ENCODE measurements around a stretch of chr10.

DNA sequence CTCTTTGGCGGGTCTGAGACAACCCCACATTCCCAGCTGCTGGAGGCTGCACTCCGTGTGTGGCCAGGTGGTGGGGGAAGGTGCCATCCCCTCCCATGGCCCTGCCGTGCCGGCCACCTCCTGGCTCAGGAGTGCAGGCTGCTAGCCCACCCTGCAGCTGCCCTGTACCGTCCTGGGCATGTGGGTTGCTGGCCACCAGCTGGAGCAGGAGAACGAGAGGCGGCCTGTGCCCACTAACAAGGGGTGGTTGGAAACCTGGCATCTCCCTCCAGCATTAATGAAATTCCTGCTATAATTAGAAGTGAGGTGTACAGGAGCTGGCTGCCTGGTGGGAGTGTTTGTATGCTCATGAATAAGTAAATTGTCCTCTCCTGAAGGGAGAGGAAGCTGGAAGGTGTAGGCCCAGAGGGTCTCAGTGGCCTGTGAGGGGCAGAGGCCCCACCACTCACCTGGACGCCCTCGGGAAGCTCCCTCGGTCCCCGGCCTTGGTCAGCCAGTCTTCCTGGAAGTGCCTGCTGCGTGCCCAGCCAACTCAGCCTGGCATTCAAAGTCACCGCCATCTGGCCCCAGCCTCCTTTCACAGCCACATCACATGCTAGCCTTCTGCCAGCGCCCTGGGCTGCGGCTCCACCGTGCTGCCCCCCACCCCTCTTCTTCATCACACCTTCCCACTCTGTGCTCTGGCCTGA is 97.8 kb downstream of the ZMIZ1 start:
- PRO-cap = no peak

- PRO-cap = no peak
Measured at GRCh38 chr10:79215839-79216319, 131.4 kb upstream of the PPIF start.

DNA sequence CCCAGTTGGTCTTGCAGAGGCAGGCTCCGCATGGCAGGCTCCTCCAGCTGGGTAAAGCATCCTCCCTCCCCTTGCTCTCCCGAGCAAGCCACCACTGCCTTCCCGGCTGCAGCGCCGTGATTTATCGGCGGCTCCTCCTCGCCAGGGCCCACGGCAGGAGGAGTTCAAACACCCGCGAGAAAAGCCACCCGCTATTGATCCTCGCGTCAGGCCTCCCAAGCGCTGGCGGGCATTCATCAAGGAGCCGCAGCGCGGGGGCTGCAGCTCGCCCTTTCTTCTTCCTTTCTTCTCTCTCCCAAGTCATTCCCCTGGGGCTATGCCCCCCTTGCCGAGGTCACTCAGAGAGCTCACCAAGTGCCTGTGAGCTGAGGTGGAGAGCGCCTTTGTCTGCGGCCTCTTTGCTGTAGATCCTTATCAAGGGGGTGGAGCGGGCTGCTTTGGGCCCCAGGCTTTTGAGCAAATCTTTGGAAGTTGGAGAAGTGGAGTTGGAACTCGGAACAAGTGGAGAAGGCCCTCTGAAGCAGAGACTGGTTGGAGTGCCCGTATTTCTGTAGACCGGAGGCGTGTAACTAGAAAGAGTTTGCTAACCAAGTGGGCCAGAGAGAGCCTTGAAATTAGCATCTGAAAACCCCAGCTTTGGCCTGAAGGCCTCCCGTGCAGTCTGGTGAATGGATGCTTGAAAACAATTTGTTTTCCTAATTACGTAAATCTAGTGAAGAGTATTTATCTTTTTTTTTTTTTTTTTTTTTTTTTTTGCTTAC is 107.2 kb upstream of the PPIF start:
- PRO-cap = no peak

DNA sequence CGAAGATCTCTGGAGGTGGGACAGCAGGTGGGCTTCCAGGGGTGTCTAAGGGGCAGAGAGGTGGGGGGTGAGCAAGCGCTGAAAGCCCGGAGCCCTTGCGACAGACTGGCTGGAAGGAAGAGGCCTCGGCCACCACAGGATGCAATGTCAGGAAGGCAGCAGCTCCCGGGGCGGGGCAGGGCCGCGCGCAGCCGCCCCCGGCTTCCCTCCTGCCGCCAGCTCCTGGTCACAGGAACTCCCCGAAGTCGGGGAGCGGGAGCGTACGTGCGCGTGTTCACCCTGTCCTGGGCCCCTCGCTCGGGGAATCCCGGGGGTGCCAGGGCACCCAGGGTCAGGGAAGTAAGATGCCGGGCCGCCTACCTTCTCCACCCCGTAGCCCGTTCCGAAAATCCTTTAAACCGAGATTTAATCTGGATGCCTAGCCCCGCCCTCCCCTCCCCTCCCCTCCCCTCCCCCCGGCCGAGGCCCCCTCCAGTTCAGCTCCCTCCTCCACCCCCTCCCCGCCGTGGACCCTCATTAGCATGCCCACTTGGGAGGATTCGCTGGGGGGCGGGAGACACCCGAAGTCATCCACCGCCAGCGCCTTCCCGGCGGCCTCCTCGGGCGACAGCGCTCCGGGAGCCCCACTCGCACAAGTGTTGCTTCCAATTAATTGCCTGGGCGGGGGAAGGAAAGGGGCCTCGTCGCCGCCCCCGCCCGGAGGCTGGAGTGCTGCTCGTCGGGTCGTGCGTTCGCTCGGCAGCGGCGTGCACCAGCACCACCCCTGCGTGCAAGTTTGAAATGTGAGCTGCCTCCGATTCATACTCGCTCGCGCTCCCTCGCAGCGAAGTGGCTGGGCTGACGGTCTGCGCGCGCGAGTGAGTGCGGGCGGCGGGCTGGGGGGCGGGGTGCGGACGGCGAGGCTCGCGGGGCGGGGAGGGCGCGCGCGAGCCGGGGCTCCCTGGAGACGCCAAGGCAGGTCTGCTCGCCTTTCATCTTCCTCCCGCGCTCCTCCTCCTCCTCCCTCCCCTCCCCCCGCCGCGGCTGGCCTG is 104.8 kb upstream of the PPIF start:
- PRO-cap = bidirectional peak, plus-strand start at position 242 of the sequence, minus-strand start at position 107 of the sequence; bidirectional peak, plus-strand start at position 943 of the sequence, minus-strand start at position 830 of the sequence

DNA sequence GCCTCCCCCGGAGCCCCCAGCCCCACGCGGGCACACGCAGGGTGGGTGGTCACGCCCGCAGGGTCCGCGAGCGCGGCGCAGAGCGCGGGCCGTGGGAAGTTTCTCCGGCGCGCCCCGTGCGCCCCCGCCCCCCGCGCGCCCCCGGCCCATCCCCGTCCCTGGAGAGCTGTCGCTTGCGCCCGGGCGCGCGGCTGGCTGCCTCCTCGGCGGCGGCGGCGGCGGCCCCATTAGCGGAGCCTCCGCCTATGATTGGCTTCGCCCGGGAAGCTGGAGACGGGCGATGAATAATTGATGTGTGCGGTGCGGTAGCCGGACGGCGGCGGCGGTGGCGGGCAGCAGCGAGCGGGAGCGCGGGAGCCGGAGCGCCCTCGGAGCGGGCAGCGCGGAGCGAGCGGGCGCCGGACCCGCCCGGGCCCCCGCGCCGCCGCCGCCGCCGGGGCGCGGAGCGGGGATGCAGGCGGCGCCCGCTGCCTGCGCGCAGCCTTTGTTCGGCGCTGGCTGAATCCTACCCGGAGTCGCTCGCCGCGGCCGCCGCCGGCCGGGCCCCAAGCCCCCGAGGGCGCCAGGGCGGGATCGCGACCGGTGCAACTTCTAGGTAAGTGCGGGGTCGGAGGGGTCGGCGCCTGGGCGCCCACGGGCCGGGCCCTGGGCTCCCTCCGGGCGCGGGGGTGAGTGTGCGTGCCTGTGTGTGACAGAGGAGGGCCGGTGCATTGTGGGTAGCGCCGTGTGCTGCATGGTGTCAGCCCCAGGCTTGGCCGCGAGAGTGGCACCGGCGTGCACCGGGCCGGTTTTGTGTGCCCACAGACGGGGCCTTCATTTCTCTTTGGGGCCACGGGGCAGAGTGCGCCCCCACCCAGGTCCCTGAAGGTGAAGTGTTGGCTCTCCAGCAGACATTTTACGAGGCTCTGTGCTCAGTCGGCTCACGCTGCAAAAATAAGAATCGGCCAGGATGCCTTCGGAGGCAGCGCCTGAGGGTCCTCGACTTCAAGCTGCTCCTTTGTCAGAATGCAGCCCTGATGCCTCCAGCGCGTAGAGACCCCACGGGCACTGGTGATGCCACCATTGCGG is 103.8 kb upstream of the PPIF start:
- PRO-cap = no peak

DNA sequence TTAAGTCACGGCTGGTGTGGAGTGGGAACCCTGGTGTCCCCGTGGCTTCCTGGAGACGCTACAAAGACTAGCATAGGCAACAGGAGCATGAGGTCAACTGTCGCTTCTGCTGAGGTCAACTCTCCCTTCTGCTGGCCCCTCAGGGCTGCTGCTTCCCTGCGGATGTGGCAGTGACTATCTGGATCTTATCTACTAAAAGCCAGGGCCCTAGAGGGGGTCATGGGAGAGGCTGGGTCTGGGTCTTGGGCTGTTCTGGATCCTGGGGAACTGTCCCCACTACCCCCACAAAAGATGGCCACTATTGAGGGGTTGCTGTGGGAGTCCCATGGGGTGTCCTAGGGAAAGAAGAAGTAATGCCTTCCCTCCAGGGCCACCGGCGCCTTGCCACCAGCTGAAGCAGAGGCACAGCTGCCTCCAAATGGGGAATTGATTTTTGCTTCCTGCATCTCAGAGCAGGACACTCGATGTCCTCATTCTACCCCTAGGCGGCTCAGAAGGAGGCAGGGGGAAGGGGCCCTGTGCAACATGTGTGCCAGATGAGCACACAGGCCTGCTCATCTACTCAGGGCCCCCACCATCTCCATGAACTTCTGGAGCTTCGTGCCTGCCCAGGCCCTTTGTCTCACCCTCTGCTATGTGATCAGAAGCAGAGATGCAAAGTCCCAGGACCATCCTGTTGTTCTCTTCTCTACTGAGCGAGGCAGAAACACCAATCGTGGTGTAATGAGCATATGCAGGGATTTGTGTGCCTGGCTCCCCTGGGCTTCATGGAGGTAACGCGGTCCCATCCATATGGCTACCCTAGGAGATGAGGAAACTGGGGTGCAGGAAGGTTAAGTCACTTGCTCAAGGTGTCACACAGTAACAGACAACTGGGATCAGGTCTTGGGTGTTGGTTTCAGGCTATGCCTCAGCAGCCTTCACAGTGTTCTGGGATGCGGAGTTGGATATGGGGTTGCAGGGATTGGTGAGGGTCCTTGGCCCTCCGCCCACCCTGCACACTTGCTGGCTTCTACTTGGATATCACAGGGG is 76.4 kb upstream of the PPIF start:
- PRO-cap = no peak

- PRO-cap = no peak
Measured at GRCh38 chr10:79284837-79285884, 62.1 kb upstream of the PPIF start.

DNA sequence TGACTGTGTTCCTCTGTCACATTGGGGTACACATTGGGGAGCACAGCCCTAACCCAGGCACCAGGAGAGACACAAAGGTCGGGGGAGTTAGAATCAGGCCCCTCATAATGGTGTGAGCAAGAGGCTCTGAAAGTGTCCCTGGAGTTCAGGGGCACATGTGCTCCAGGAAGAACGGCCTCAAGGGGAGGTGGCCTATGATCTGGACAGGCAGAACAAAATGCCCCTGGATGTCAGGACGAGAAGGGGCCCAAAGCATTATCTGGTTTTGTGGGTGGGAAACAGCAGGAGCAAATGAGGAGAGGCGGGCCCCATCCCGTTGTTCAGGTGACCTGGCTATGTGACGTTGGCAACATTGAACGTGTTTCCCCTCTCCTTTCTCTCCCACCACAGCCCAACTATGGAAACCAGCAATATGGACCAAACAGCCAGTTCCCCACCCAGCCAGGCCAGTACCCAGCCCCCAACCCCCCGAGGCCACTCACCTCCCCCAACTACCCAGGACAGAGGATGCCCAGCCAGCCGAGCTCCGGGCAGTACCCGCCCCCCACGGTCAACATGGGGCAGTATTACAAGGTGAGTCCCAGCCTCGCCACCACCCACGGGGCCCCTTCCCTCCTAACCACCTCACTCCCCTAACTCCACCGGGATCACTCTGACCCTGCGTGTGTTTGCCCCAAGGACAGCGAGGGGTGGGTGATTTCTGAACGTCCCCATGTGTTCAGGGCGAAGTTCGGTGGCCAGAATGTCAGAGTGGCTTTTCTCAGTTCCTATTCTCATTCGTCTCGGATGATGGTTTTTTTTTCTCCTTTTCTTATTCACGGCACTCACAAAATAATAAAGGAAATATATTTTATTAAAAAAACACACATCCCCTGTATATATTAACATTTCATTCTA is 50.9 kb upstream of the PPIF start:
- PRO-cap = no peak

DNA sequence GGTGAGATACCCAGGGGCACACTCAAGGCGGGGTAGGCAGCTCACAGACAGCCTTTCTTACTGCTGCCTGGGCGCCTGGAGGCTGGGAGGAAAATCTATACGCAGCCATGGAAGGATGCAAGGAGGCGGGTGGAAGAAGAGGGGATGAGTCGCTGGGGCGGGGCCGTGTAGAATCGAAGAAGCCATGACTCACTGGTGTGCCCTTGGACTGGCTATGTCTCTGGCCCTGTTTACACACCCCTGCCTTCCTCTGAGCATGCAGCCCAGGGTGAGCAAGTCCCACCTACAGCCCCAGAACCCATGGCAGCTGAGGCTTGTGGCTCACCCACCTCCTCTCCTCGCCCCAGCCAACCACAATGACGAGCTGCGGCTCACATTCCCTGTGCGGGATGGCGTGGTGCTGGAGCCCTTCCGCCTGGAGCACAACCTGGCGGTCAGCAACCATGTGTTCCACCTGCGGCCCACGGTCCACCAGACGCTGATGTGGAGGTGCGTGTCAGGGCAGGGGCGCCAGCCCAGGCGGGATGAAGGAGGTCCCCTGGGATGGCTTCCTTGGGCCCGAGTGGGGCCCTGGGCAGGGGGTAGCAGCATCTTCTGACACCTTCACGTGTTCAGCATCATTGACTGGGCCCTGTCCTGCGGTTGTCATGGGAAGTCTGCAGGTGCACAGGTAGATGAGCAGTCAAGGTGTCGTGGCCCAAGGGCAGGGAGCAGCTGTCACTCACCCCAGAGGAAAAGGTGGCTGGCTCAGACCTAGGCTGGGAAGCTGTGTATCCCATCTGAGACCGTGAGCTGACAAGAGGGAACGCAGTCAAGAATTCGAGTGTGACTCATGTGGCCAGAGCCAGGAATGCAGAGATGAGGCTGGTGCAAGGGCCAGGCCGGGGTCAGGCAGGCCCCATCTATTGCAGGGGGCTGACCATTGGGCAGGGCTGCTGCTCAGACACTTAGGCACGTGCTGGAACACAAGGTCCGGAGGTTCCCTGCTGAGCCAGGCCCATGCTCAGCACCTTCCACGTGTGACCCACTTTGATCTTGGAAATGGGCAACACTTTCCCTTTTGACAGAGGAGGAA is 48.2 kb upstream of the PPIF start:
- PRO-cap = no peak

DNA sequence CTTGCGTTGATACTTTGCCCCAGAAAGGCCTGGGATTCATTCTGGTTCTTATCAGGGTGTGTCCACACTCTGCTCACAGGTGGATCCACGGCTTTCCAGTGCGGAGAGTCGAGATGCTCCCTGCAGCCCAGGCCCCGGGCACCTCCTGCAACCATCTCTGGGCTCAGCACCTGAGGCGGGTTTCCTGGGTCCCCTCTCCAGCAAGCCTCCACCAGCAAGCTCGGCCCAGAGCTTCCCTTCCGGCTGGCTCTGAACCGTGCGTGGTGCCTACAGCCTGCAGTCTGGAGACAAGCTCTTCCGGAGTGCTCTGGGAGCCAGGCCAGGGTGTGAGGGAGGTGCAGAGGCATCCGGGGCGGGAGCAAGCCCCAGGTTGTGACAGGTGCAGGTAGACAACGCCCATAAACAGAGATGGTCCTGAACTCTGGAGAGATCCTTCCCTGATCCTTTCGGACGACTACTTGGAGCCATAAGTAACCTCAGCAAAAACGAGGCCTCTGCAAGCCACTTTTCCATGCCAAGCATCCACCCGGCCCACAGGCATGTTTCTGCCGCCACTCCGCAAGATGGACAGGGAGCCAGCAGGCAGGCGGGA is 32.2 kb upstream of the PPIF start:
- PRO-cap = no peak

- PRO-cap = no peak
Measured at GRCh38 chr10:79353574-79353992, 6.3 kb downstream of the PPIF start.

DNA sequence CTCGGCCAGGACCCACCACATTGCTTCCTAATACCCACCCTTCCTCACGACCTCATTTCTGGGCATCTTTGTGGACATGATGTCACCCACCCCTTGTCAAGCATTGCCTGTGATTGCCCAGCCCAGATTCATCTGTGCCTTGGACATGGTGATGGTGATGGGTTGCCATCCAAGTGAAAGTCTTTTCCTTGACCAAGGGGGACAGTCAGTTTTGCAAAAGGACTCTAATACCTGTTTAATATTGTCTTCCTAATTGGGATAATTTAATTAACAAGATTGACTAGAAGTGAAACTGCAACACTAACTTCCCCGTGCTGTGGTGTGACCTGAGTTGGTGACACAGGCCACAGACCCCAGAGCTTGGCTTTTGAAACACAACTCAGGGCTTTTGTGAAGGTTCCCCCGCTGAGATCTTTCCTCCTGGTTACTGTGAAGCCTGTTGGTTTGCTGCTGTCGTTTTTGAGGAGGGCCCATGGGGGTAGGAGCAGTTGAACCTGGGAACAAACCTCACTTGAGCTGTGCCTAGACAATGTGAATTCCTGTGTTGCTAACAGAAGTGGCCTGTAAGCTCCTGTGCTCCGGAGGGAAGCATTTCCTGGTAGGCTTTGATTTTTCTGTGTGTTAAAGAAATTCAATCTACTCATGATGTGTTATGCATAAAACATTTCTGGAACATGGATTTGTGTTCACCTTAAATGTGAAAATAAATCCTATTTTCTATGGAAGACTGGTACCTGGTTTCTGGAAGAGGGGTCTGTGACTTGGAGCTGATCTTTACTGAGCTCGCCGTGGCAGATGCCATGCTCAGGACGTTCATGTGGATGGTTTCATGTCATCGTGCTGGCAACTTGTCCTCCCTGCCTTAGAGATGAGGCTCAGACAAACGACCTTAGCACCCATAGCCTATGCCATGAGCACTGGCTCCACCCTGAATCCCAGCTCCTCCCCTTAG is 7.0 kb downstream of the PPIF start:
- PRO-cap = no peak

DNA sequence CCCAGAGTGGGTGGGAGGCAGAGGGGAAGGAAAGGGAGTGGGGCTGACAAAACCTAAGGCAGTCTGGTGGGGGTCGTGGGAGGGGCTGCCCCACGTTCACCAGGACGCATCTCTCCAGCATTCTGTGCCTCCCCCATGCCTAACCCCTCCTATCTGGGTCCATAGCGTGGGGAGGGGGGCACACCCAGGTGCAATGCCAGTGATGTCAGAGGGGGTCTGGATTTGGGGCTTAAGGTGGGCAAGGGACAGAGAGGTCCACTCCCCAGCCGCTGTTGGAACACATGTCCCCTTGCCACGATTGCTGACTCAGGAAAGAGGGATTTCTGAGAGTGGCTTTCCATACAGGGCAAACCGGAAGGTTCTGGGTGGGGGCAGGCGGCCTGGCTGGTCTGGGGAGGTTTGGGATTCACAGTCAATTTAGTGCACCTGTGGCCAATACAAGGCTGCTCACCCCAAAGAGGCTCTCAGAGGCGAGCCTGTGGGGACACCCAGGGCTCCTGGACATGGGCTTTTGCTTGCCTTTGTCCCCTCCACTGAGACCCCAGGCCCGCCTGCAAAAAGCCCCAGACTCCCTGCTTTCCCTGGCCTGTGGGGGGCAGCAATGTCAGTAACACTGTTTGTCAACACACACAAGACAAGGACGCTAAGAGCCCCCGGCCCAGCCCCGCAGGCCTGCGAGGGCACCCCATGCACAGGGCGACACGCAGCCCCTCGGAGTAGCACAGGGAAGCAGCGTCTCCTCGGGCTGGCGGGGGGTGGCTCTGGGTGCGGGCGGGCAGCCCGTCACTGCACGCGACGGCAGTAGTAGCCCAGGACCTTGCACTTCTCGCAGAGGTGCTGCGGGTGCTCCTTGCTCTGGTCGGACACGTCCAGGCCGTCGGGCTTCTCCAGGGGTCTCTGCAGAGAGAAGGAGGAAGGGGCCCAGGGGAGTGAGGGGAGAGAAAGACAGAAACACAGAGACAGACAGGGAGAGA is 38.6 kb downstream of the PPIF start:
- PRO-cap = no peak

DNA sequence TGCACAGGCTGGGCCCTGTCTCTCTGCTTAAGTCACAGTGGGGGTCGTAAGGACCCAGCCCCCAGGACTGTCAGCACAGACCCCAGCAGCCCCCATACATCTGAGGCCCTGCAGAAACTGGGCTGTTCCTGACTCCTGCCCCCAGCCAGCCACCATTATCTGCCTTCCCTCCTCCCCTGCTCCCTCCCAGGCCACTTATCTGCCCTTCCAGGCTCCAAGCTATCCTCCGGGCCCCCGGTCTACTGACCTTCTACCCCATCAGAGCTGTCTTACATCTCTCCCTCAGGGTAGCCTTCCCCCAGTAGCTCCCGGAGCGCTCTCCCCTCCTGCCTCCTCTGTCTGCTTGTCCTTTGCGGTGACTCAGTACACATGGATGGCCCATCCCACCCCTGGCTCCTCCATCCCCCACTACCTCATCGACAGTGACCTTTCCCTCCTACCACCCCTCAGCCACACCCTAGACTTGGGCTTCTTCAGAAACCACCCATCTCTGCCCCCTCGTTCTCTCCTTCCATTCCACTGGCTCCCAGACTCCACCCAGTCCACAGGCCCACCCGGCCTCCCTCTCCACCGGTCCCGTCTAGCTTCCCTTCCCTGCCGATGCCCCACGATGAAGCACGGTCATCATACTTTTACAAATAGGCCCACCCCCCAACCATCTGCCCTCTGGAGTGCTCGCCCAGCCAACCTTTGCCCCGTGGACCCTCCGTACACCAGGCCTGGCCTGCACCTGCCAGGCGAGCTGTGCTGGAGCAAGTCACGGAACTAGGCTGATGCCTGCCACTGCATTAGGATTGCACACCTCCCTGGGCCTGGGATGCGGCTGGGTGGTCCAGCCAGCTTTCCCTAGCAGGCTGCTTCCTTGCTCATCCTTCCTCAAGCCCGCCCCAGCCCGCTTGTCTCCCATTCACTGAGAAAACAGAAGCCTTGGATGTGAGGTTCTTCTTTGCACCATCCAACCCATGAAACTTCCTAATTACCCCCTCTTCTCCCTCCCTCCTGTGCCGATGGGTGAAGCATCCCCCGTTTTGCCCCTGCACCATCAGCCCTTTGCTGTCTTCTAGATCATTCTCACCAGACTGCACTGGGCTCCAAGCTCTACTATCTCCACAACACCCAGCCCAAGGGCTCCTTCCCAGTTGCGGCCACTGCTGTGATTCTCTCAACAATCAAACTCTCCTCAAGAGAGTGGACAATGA is 44.6 kb downstream of the PPIF start:
- PRO-cap = no peak

GRCh38 chr10:79435470-79436090 is 9.8 kb downstream of the ZCCHC24 start:
- PRO-cap = no peak

- PRO-cap = no peak
Measured at GRCh38 chr10:80126741-80127238, 5.7 kb upstream of the PLAC9 start.

DNA sequence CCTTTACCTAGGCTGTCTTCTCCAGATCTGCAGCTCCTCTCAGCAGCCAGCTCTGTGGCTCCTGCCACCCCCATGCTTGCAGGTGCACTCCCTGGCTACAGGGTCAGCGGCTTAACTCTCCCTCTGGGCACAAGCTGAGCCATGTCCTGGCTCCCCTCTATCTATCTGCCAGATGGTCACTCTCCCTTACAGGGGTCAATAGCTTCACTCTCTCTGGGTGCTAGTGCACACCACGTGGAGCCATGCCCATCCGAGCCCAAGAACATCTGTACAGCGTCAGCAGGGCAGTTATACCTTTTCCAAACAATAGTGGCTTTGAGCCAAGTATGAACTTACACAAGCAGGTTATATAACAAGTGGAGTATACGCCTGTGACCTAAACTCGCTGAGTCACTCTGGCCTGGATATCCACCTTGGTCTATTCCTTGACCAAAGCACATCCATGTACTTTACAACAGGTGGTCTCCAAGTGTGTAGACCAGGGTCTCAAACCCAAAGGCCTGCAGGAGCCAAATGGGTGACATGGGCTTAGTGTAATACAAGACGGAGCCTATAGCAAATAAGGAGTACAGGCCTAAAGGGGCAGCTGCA is 20.2 kb downstream of the PLAC9 start:
- PRO-cap = no peak

DNA sequence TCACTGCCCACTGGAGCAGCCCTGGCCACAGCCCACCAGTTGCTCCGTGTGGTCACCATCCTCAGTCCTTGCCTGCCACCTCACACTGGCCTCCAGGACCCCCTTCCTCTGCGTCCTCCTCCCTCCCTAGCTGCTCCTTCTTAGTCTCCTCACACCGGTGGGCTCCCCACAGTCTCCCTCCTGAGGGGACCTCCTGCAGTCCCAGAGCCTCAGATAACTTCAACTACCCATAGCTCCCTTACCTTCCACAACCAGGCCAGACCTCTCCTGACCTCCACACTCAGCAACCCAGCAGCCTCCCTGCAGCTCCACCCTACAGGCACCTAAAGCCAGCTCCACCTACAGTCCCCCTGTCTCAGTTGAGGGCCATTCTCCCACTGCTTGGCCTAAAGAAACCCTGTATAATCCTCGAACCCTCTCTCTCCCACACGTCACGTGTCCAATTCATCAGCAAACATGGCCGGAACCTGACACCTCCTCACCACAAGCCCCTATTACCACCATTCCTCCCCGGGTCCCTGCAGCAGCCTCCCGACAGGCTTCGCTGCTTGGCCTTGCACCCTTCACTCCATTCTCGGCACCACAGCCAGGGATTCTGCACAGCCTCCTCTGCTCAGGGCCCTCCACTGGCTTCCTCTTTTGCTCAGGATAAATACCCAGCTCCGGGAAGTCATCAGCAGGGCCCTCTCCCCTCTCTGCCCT is 28.1 kb downstream of the PLAC9 start:
- PRO-cap = no peak

- PRO-cap = no peak
Measured at GRCh38 chr10:80186231-80187192, 18.8 kb downstream of the ANXA11 start.

DNA sequence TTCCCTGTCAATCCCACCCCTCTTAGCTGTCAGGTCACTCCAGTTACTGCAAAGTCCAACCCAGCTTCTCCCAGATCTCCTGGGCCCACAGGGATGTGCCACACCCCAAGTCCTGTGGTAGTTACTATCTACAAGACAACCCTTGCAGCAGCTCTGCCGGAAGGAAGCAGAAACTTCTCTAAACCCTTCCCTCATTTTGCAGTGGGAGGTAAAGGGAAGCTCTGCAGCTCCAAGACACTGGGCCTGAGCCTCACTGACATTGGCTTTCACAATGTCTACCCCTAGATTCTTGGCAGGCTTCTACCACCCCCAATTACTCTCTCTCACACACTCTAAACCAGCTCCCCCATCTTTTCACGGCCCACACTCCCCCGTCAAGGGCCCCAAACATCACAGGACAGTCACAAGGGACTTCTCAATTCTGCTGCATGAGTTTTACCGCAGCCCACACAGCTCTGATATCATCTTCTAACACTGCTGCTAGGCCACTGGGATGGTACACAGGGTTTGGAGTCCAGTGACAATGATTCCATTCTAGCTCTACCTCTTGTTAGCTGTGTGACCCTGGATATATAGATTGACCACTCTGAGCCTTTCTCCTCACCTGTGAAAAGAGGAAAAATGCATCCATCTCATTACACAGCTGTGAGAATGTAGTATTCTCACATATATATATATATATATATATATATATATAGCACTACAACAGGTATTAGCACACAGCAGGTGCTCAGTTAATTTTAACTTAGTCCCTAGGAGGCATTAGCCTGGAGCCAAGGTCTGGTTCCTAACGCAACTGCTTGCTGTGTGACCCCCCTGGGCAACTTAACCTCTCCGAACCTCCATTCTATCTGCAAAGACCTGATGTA is 17.3 kb downstream of the ANXA11 start:
- PRO-cap = no peak